ENCODE data around the gene NDUFA12.

GRCh38 chr12:93767488-93767882 is 90.3 kb downstream of the CRADD start:
- RAMPAGE, long total RNA = no peak

DNA sequence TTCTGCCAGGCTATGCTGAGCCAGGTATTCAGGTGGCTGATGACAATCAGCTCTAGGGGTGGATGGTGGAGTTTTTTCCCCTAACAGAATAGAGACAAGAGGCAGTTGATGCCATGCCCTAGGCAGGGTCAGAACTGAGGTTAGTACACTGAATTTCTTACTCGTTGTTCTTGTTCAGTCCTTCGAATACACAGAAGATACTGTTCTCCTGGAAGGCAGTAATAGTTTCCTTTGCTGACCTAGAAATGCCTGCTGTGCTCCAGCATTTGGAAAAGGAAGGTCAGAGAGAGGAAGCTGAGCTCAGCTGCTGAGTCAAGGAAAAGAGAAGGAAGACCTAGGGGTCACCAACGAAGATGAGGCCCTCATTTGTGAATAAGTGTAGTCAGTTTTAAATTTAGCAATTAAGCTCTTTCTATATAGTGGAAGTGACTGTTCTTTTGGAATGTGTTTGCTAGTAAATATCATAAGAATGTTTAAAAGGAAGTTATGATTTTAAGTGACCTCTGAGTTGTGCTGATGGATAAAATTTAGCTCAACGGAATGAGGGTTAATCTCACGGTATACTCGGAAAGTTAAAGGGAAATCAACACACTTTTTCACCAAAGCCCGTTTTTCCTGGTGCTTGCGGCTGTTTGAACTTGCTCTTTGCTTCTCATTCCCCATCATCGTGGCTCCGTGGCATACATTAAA is 100.2 kb downstream of the CRADD start:
- RAMPAGE, long total RNA = no peak
- RRBS = no CpG with 5 or more reads among the region's 10 CpGs

- RAMPAGE, long total RNA = no peak
- RRBS = no CpG with 5 or more reads among the region's 7 CpGs
Observed at GRCh38 chr12:93813851-93814407, 136.8 kb downstream of the CRADD start.

- RAMPAGE, long total RNA = no peak
- RRBS = no CpG with 5 or more reads among the region's 1 CpG
Observed at GRCh38 chr12:93815260-93816014, 138.3 kb downstream of the CRADD start.

GRCh38 chr12:93943719-93944181 is 204.6 kb upstream of the PLXNC1 start:
- RAMPAGE, long total RNA = no peak
- RRBS = no CpG with 5 or more reads among the region's 2 CpGs

GRCh38 chr12:94240063-94240854 is 91.9 kb downstream of the PLXNC1 start:
- RAMPAGE, long total RNA = no peak
- RRBS = no CpG with 5 or more reads among the region's 3 CpGs

- RAMPAGE, long total RNA = no peak
- RRBS = no CpG with 5 or more reads among the region's 10 CpGs
Observed at GRCh38 chr12:94254403-94255230, 106.2 kb downstream of the PLXNC1 start.

DNA sequence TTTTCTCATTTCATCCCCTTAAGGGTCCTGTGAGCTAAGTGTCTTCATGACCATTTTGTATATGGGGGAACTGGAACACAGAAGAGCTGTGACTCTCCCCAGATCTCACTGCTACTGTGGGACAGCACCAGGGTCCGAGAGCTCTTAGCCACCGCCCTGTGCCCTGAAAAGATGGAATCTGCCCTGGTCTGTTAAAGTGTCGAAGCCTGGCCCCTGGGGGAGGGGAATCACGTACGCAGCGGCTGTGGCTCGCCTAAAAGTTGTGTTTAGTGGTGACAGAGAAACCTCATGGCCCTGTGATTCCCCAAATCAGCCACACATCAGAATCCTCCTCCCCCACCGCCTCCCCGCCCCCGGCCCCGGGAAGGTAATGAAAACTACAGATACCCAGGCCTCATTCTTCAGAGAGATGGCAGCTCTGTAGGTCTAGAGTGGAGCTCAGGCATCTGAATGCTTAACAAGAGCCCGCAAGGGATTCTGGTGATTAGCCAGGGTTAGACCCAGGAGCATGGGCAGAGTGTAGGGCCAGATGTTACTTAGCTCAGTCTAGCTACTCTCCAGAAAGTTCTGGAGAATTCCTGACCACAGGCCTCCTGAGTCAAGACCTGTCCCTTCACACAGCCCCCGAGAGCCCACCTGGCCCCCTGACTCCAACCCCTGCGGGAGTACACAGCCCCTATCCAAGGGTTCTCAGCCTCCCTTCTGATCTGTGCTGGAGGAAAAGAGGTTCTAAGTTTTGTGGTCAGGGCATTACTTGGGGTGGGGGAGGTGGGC is 114.7 kb downstream of the PLXNC1 start:
- RAMPAGE, long total RNA = no peak
- RRBS = no CpG with 5 or more reads among the region's 14 CpGs

DNA sequence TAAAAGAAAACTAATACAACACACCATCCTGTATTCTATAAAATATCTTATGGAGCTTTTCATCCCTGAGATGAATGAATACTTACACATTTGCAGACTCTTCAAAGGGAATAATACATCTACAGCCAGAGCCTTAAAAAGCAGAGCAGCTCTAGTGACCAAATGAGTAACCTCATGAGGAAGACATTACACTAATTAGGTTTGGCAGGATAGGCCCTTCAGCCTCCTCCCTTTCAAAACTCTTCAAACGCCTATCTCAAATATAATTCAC is 123.6 kb downstream of the CEP83 start:
- RAMPAGE, long total RNA = no peak
- RRBS = no CpG with 5 or more reads among the region's 1 CpG

- RAMPAGE, long total RNA = no peak
- RRBS = no CpG with 5 or more reads among the region's 7 CpGs
Observed at GRCh38 chr12:94622290-94622833, 28.0 kb downstream of the TMCC3 start.

DNA sequence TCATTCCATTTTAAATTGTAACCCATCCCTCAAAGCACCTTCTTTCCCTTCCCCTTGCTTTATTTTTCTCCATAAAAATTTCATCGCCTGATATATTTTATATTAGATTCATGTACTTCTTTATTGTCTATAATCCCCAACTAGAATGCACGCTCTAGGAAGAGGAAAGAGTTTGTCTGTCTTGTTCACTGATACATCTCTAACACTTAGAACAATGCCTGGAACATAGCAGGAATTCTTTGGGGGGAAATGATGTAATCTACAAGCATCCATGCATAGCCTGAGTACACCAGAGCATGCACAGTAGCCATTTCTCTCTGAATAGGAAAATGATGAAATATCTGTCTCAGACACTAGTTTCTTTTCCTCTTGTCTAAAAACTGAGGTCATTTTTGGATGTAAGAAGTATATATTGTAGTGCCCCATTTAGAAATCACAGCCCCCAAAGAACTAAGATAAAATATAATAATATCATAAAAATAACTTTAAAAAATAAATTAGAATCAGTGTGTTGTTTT is 155.4 kb upstream of the TMCC3 start:
- RAMPAGE, long total RNA = no peak
- RRBS = no CpG with 5 or more reads among the region's 2 CpGs

DNA sequence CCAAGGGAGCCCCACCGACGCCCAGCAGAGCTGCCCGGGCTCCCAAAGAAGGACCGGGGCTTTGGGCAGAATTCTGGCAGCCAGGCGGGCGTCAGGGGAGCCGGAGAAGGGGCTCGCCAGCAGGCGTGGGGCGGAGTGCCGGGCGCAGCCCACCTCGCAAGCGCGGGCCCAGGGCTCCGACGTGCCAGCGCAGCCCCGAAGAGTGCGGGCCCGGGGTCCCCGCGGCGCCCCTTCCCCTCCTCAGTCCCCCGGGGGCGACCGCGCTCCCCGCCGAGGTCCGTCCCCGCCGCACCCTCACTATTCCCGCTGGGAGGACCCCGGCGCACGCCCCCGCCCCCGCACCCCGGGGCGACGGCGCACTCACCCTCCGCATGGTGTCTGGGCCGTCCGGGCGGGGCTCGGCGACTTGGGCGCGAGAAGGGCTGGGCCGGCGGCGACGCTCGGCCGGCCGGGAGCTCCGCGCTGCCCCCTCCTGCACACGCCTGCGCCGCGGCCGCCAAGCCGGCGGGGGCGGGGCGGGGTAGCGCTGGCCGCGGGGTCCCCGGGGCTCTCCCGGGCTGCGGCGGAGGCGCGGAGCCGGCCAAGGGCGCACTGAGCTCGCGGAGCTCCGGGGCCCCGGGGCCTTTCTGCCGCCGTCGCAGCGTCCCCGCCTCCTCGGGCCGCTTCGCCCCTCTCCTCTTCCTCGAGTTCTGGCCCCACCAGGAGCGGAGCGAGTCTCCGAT is 130.1 kb downstream of the NDUFA12 start:
- RAMPAGE, long total RNA = no peak
- RRBS = 3% methylated on average over 64 of the region's 96 CpGs

DNA sequence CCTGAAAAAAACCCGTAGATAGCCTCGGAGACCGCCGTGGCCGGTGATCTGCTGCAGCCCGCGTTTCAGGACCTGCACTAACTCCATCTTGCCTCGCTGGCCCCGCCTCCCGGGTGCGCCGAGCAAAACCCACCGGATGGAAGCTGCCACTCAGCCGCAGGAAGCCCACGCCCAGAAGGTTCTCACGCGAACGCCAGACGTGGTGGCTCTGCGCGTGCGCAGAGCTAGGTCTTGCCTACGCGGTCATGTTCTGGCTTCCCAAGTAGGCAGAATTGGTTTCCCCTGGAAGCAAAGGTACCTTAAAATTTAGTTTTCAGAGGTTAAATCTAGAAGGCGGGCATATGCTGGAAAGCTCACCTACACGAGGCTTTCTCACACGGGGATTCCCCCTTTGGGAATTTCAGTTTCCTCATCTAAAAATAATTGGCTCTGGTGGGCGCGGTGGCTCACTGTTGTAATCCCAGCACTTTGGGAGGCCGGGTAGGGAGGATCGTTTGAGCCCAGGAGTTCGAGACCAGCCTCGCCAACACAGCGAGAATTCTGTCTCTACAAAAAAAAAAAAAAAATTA is at the start of gene NDUFA12:
NDUFA12 (minus strand) TSS at position 104 of the 569 bp plus-strand sequence.
- RAMPAGE, long total RNA = start-site peak on the minus strand centred at position 104 of the sequence, 24 bp wide, 5,098 and 2,038 reads in 2 replicates
- RRBS = 1% methylated on average over 6 of the region's 34 CpGs

- RAMPAGE, long total RNA = no peak
- RRBS = no CpG with 5 or more reads among the region's 11 CpGs
Observed at GRCh38 chr12:95204089-95204967, 12.9 kb downstream of the FGD6 start.

DNA sequence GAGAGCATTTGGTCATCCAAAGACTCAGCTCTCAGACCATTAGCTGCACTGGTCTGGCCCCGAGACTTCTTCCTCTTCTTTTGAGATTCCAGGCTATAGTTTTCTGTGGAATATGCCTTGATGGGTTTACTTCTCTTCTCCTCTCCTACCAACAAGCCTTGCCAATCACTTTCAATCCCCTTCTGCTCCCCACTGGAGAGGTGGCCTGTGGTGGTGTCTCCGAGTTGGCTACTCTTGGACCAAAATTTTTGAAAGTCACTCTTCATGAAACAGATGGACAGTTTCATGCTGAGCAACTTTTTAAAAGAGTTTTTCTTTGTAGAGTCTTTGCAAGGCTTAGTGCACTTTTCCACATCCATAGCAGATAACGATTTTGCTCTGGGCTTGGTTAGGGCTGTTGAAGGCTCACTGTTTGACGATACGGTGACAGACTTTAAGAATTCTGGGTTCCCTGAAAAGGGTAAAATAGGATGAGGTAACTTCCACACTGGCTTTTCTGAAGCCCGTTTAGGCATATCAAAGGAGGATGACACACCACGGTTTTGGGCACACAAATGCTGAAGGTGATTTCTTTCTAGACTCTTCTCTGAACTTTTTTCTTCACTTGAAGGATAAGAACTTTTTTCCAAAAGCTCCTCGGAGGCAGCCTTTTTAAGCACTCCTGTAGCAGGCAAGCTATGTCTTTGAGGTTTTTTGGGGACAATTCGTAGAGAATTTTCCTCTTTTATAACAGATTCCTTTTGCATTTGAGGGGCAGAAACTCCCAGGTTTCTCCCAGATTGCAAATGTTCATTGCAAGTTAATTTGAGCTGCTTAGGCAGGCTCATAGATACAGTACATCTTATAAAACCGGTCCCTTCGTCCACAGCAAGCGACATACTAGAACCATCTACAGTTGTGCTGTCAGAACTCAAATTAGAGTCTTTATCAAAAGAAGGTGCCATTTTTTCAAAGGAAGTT is 7.9 kb downstream of the FGD6 start:
- RAMPAGE, long total RNA = no peak
- RRBS = no CpG with 5 or more reads among the region's 12 CpGs

- RAMPAGE, long total RNA = no peak
- RRBS = no CpG with 5 or more reads among the region's 3 CpGs
Observed at GRCh38 chr12:95215759-95216280, 1.4 kb downstream of the FGD6 start.

DNA sequence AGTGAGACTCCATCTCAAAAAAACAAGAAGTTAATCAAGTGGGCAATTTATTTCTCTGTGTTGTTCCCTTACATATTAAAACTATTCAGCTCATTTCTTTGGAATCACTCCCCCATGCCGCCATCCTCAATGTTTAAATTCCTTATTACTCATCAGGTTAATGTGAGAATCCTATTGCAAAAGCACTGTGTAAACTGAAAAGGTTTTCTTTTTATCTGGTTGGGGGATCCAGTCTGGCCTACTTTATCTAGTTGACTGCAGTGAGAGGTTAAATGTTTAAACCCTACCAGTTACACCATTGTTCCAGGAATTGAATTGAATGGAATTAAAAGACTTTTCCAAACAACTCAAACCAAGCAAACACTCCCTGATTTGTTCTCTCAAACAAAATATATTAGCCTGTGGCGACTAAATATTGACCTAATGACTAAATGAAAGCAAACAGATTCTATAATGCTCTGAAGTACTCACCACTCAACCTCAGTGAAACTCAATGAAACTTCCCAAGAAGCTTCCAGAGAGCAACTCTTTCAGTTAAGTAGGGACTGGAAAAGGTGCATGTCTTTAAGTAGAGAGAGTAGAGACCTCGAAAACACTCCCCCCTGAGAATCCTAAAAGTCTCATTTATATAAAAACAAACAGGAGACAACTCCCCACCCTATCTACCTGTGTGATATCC is 100.5 kb downstream of the VEZT start:
- RAMPAGE, long total RNA = no peak
- RRBS = no CpG with 5 or more reads among the region's 3 CpGs

DNA sequence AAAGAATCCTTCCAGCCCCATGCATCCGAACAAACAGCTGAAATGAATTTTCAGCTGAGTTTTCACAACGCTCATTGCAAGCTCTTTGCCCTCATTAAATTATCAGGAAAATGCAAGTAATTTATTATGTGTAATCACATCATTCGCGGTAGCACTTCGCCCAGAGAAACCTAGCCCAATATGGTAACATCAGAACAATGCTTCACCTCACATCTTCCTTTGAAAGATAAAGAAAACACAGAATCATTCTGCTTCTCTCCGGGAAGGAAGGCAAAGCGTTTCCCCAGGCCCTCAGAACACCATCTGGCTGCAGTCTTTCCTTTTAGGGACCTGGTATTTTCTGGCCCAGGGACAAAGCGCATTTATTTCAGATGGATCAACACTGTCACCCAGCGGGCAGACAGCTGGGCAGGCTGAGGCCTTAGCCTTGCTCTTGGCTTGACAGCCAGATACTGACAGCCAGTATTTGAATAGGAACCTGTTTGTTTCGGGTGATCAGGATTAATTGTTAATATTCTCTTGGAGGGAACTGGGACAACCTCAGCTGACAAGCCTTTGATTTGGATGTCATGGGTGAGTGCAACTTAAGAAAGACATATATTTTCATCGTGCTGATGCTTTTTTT is 118.8 kb downstream of the VEZT start:
- RAMPAGE, long total RNA = no peak
- RRBS = no CpG with 5 or more reads among the region's 11 CpGs

DNA sequence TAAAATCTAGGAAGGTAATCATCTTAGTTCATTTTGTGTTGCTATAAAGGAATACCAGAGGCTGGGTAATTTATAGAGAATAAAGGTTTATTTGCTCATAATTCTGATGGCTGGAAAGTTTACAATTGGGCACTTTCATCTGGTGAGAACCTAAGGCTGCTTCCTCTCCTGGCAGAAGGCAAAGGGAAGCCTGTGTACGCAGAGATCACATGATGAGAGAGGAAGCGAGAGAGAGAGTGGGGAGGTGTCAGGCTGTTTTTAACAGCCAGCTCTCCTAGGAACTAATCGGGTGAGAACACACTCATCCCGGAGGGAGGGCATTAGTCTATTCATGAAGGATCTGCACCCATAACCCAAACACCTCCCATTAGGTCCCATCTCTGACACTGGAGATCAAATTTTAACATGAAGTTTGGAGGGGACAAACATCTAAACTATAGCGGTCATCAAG is 45.5 kb upstream of the METAP2 start:
- RAMPAGE, long total RNA = no peak
- RRBS = no CpG with 5 or more reads among the region's 5 CpGs

DNA sequence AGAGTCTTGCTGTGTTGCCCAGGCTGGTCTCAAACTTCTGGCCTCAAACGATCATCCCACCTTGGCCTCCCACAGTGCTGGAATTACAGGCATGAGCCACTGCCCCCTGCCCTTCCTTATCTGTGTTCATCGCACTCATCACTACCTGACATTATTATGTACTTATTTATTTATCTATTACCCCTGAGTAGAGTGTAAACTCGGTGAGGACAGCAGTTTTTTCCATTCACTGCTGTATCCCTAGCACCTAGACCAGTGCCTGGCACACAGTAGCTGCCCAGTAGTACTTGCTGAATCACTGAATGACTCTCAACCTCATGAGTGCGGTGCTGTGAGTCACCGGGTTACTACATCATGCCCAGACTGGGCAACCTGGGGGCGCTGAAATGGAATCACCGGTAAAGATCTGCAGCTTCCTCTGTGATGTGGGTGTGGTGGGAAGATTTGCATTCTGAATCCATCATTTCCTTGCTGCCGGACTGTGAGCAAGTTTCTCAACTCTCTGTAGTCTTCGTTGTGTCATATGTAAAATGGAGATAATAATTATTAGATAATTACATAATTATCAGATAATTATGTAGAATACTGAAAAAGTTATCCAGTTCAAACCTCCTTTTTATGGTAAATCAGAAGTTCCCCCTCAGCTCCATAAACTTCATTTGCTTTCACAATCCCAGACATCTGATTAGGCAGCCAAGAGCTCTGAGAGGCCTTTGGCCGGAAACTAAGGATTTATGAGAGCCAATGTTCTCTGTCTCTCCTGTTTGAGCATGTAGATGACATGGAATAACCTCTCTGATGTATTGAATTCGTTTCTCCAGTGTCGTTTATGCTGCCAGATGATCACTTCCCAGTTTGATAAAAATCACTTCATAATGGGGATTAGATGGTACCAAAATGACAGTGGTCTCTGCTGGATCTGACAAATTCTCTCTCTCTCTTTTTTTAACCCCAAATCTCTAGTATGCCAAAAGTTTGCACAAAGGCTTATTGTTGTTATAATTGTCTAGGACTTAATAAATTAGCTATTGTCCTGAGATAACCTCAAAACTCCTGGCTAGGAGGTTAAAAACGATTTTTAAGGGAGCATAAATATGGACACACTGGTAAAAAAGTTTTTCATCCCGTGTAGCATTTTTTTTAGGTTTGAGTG is 82.2 kb upstream of the USP44 start:
- RAMPAGE, long total RNA = no peak
- RRBS = 6% methylated on average over 4 of the region's 14 CpGs

All from epithelial cell of proximal tubule (primary cell).